Tibial nerve (tissue), 3 donors: ENCODE measurements around a stretch of chr16.

GRCh38 chr16:88716480-88717563 lies 10.5 kb downstream of the CTU2 start:
- PRO-cap: no peak
- RAMPAGE, long total RNA, 3 experiments: no peak in any of the 3 experiments

GRCh38 chr16:88738288-88738592 lies 31.9 kb downstream of the CTU2 start:
- PRO-cap: no peak
- RAMPAGE, long total RNA, 3 experiments: no peak in any of the 3 experiments

DNA sequence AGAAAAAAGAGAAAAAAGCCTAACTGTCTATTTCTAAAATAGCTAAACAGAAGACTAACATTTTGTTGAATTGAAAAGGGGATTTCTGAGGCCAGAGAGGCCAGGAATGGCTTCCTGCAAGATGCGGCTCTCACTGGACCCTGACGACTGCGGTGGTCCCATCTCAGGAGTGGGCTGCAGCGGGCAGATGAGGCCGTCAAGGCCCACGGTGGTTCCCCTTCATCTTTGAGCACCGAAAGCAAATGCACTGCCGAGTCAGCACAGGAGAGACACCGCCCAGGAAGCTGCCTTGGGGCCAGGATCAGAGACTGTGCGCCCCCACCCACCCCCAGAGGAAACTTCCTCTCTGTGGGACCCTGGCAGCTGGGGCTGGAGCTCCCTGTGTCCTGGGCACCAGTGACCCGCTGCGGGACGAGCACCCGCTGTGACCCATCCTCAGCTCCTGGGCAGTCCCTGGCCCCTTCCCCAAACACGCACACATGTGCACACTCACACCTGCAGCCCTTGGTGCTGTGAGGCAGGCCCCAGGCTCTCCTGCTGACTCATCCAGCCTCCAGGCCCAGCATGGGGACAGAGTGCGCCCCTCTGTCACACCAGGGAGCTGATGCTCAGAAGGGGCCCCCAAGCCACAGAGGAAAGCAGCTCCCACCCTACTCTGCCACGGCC lies 3.9 kb downstream of the PIEZO1 start:
- PRO-cap: no peak
- RAMPAGE, long total RNA, 3 experiments: no peak in any of the 3 experiments

DNA sequence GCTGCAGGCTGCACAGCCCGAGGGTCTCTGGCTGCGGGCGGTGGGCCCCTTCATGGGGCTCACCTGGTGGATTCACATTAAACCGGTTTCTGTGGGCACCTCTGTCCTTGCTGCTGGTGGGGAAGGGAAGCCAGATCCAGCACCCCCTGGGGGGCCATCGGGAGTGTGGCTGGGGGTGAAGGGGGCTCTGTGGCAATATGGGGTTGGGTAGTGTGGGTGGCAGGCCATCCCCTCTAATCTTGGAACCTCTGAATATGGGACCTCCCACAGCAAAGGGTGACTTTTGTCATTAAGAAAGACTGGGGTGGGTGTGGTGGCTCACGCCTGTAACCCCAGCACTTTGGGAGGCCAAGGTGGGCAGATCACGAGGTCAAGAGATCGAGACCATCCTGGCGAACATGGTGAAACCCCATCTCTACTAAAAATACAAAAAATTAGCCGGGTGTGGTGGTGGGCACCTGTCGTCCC lies 3.3 kb downstream of the APRT start:
- PRO-cap: no peak
- RAMPAGE, long total RNA, 3 experiments: no peak in any of the 3 experiments

DNA sequence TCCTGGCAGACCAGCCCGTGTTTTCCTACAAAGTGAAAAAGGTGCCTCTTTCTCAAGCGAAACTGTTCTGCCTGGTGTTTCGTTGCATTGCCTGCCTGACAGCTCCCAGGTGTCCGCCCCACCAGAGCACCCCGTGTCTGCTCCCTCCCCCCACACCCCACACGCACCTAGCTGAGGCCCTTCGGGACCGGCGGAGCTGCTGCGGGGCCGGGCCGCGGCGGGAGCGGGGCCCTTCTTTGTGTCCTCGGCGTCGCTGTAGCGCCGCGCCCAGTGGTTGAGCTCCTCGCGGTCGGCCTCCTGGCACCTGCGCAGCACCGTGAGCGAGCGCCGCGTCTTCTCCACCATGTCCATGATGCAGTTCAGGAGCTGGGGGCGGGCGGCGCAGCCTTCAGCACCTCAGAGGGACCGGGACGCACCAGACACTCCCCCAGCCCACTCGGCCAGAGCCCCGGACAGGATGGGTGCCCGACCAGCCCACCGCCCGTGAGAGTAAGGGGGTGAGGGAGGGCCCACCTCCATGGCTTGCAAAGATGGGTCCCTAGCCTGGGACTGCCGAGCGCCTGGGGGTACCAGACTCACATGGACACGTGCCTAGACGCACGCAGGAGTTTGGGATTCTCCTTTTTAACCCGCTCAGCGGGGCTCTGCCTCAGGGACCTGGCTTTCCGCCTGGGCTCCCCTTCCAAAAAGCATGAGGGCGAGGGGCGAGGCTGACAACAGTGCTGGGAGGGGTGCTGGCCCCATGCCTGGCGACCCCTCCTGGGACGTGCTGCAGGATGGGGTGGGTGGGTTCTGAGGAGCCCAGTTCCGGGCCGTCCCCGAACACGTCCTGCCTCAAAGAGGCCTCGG lies 14.9 kb upstream of the PABPN1L start:
- PRO-cap: no peak
- RAMPAGE, long total RNA, 3 experiments: no peak in any of the 3 experiments

- PRO-cap: no peak
- RAMPAGE, long total RNA, 3 experiments: no peak in any of the 3 experiments
These were observed 2.8 kb downstream of the CBFA2T3 start for GRCh38 chr16:88974212-88974657.

DNA sequence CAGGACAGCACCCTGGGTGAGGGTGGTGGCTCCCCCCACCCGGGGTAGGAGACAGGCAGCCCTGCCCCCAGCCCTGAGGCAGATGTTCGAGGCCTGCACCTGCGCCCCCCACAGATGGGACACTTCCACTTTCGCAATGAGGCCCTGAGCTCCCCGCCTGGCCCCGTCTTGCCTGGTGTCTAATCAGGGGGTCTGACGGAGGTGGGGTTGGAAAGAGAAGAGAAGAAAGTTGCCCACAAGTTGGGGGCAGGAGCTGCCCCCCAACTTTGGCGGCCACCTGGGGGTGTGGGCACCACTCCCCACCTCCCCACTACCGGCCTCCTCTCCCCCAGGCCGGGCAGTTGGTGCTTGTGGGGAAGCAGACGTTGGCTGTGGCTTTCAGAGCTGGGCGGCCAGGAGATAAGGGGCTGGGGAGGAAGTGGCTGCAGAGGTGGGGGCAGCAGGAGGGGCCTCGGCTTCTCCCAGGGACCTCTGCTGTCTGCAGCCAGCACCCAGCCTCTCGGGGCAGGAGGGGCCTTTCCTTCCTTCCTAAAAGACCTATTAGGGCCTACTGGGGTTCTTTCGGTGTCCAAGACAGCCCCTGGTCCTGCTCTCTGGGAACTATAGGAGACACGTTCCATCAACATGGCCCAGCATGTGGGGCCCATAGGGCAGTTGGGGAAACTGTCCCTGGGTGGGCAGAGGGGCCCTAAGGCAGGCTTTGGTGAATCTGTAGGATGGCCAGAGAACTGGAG lies 1.9 kb upstream of the CBFA2T3 start:
- PRO-cap: no peak
- RAMPAGE, long total RNA, 3 experiments: no peak in any of the 3 experiments

- PRO-cap: no peak
- RAMPAGE, long total RNA, 3 experiments: no peak in any of the 3 experiments
These were observed 1.8 kb downstream of the ACSF3 start for GRCh38 chr16:89095248-89096030.

DNA sequence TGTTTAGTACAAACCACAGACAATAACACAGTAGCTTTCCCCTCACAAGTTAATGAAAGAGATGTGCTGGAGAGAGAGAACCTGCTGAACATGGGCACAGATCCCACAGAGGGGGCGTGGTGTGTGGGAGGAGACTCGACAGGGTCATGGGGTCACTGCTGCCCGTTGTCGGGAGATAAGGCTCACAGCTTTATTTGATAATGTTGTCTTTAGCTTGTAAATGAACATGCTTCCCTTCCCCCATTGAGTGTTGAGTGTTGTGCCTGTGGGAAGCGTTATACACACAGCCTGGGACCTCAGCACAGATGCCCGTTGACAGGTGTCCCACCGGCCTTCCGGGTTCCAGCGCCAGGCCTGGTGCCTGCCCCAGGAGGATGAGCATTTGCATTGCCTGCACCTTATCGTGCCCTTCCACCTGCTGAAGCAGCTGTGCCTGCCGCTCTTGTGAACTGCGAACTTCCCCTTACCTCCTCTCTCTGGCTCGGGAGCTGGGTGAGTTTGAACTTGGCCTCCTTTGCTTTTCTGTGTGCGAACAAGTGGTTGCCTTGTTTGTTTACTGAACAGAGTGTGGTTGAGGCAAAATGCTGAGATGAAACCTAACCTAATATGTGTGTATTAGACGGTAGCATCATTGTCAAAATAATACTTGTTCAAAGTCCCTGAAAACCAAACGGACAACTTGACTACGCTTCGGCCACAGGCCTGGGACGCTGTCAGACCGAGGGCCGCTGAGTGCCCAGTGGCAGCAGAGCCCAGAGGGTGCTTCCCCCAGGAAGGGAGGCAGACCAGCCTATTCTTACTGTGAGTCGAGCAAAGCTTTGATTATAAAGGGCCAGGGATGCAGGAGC lies 4.8 kb downstream of the ACSF3 start:
- PRO-cap: no peak
- RAMPAGE, long total RNA, 3 experiments: no peak in any of the 3 experiments

GRCh38 chr16:89122514-89123101 lies 29.0 kb downstream of the ACSF3 start:
- PRO-cap: no peak
- RAMPAGE, long total RNA, 3 experiments: no peak in any of the 3 experiments

GRCh38 chr16:89269051-89269537 lies 51.6 kb downstream of the ZNF778 start:
- PRO-cap: no peak
- RAMPAGE, long total RNA, 3 experiments: no peak in any of the 3 experiments

DNA sequence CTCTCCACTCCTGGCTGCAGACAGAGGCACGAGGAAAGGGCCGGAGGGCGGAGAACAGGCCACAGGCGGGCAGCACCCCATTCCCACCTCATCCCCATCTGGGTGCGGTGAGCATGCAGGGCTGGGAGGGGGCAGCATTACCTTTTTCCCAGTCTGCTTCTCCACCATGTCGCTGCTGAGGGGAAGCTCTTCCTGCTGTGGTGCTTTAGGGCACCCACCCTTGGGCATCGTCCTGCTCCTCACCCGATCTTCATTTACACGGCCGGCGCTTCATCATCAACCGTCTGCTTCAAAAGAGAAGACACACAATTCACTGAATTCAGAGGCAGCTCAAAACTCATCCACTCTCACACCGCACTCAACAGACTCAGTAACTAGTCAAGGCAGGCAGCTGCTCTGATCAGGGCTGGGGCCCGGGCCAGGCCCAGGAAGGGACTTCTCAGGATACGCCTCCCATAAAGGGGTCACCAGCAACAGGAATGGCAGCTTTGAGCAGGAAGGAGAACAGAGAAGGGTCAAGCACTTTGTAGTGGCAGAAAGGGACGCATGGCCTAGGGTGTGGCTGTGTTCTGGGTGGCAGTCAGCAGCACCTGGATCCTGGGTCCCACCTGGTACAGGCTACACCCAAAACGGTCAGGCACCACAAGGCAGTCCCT lies 99.4 kb downstream of the ZNF778 start:
- PRO-cap: no peak
- RAMPAGE, long total RNA, 3 experiments: start-site peak on the minus strand in 1 of 3 experiments, centred at position 261 of the sequence, 25 reads per replicate

DNA sequence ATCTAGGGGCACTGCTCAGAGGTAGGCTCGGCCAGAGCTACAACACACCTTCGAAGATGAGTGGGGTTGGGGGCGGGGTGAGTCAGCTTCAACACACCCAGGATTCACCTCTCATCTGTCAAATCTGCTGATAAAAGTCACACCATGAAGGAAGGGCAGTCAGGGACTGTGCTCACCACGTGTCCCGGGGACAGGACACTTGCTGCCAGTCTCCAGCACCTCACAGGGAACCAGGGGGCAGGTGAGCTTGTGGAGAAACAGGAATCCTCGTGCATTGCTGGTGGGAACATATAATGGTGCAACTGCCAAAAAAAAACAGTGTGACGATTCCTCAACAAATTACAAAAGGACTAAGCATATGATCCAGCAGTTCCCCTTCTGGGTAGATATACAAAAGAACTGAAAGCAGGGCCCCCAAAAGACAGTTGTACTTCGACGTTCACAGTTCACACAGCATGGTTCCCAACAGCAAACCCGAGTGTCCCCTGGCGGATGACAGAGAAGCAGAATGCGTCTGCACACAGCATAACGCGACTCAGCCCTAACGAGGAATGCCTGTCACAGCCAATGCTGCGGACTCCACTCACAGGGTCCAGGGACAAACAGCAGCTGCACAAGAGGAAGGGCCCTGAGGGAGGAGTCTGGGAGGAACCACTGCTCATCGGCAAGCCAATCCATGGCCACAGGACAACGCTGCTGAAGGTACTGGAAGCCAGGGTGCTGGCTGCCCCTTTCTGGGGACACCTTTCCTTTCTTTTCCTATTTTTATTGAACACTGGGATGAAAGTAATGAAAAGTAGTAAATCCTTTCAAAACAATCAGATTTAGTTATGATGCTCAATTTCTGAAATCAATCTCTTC lies 133.0 kb downstream of the ANKRD11 start:
- PRO-cap: no peak
- RAMPAGE, long total RNA, 3 experiments: no peak in any of the 3 experiments

DNA sequence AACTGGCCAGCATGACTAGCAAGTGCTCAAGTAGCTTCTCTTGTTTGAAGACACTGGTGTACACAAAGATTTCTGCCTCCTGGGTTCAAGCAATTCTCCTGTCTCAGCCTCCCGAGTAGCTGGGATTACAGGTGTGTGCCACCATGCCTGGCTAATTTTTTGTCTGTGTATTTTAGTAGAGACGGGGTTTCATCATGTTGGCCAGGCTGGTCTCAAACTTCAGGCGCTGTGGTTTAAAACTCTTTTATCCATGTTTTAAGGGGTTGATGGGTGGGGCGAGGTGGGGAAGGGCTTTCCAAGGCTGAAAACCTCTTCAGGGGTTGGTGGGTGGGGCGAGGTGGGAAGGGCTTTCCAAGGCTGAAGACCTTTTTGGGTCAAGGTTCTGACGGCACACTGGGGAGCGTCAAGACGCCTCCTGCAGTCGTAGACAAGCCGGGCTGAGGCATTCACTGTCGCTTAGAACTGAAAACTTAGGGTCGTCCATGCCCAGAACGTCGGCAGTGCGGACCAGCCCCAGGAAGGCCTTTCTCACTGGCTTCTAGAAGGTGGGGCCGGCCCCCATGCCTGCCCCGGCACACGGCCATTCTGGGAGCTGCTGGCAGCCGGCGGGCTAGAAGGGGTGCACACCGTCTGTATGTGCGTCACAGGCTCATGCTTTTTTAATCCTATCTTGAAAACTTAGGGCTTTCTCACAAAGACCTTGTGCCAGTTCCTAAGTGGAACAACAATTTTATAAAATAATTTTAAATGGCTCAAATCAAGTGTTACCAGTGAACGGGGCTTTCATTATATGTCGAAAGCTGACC lies 111.6 kb downstream of the ANKRD11 start:
- PRO-cap: no peak
- RAMPAGE, long total RNA, 3 experiments: start-site peak on the minus strand in 1 of 3 experiments, centred at position 602 of the sequence, 7 reads per replicate

DNA sequence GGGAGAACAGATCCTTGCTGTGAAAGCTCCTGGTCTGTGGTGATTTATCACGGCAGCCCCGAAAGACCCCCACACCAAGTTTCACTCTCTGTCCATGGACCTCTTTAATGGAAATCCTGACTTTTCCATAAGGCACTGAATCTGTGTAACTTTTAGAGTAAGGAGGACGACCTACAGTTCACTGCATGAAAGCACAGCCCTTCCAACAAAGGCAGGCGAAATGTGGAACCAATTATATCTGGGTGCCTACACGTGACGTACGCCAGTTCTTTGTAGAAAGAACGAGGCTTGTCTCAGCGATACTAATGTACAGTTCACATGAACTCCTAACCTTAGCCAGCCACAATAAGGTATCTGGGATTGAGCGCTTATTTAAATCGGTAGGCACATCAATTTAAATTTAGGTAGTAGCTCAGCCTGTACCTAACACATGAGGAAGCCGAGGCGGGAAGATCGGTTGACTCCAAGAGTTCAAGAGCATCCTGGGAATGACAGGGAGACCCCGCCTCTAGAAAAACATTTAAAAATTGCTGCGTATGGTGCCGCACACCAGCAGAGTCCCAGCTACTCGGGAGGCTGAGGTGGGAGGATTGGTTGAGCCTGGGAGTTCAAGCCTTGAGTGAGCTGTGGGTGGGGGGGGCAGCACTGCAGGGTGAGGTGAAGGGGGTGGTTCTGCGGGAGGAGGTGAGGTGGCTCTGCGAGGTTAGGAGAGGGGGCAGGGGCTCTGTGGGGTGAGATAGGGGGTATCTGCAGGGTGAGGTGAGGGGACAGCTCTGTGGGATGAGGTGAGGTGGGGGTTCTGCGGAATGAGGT lies 88.2 kb downstream of the ANKRD11 start:
- PRO-cap: no peak
- RAMPAGE, long total RNA, 3 experiments: no peak in any of the 3 experiments

DNA sequence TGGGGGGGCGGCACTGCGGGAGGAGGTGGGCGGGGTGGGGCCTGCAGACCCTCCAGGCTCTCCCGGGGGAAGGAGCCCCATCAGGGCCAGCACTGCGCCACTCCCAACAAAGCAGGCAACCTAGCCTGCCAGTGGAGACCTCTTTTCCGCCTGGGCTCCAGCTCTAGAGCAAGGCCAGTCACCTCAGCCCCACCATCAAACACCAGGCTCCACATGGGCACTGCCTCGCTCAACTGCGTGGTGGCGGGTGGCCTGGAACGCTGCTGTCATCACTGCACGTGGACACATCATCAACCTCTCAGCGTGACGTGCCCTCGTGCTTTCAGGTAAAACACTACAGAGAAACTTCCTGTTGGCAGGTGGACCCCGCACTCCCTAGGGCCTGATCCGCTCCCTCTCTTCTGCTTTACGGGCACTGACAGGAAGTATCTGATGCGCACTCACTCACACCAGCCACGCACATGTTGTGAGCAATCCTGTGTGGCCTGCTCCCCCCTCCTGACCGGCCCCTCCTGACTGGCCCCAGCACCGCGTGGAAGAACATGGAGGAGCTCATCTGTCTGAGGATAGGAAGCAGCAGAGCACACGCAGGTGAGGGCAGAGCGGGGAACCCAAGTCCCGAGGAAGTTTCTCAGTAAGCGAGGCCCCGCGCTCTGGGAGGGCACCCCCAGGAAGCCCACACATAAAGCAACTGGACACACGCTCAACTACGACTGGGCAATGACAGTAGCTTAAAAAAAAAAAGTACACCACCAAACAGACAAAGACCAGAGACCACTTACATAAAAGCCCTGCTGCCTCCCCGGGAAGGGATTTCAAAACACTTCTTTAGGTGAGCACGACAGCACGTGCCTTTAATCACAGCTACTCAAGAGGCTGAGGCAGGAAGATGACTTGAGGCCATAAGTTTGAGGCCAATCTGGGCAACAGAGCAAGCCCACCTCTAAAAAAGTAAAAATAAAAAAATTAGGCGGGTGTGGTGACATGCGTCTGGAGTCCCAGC lies 87.2 kb downstream of the ANKRD11 start:
- PRO-cap: no peak
- RAMPAGE, long total RNA, 3 experiments: no peak in any of the 3 experiments

GRCh38 chr16:89490754-89491304 lies 468 bp upstream of the ANKRD11 start:
- PRO-cap: bidirectional peak, plus-strand start at chr16:89490971, minus-strand start at chr16:89490561
- RAMPAGE, long total RNA, 3 experiments: no peak in any of the 3 experiments

DNA sequence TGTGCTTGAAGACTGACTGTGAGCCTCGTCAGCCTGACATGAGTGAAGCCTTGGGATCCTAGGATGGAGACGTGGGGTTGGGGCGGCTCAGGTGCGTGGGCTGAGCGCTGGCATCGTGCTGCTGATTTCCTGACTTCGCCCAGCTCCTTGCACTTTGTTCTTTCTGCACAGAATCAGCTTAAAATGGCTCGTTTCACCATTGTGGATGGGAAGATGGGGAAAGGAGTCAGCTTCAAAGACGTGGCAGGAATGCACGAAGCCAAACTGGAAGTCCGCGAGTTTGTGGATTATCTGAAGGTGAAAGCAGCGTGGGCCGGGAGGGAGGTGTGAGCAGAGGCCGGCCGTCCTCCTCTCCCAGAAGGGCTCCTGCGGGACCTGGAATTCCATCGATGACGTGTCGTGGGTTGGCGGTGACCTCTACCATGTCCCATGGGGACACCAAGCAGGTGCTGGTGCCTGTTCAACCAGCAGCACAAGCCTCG lies 22.4 kb downstream of the SPG7 start:
- PRO-cap: no peak
- RAMPAGE, long total RNA, 3 experiments: no peak in any of the 3 experiments

DNA sequence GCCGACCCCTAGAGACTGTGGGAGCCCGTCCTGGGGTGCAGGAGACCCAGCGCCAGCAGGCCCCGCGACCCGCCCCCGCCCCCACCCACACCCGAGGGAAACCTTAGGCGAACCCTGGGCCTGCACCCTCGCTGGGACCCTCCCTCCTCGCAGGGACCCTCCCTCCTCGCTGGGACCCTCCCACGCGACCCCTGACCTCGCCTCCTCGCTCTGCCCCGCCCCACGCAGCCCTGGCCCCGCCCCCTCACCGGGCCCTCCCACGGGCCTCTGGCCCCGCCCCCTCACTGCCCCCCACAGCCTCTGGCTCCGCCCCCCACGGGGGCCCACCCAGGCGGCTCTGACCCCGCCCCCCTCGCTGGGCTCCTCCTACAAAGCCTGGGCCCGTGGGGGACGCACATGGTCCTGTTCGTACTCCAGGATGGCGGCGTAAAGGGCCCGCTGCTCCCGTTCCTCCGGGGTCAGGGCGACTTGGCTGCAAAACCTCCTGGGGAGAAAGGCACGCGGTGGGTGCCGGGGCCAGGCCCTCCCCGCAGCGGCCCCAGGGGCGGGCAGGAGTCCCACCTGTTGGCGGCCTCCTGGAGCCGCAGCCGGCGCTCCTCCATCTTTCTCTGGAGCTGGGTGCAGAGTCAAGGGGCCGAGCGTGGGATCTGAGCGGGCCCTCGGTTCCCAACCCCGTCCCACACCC lies 9.1 kb downstream of the VPS9D1 start:
- PRO-cap: no peak
- RAMPAGE, long total RNA, 3 experiments: no peak in any of the 3 experiments

GRCh38 chr16:89741184-89741537 lies 19.8 kb downstream of the ZNF276 start:
- PRO-cap: no peak
- RAMPAGE, long total RNA, 3 experiments: no peak in any of the 3 experiments